ENCODE data around the gene RNF213.

- PRO-cap: no peak
- RAMPAGE, long total RNA, 3 experiments: no peak in any of the 3 experiments
These were observed 10.9 kb downstream of the EIF4A3 start for GRCh38 chr17:80135933-80136422.

DNA sequence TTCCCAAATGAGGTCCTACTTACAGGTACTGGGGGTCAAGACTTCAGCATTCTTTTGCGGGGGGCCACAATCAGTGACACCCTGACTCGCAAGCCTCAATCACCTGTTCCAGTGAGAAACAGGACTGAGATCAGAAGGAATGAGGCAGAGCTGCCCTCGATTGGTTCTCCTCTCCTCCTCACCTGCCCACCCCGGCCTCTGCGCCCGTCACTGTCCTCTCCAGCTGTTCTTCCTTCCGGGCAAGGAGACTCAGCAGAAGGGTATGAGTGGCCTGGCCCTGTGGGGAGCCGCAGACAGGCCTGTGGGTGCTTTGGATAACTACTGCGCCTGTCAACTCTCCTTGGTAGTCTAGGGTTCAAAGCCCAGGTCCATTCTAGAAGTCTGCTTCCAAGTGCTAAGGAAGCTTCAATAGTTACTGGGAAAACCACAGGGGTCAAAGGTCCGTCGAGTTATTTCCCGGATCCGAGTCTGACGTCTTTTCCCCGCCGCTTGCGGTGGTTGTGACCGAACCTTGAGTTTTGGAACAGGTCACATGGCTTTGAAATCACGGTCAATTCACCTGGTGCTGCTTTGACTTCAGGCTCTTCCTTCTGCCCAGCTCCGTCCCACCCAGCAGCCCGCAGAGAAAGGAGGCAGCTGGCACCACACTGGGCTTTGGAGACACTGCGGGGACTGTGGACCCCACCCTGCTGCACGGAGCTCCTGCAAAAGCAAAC, 8.3 kb downstream of the CARD14 start:
- PRO-cap: no peak
- RAMPAGE, long total RNA, 3 experiments: no peak in any of the 3 experiments

GRCh38 chr17:80191932-80192742, 22.3 kb downstream of the CARD14 start:
- PRO-cap: bidirectional peak, plus-strand start at chr17:80192434, minus-strand start at chr17:80192316
- RAMPAGE, long total RNA, 3 experiments: no peak in any of the 3 experiments

DNA sequence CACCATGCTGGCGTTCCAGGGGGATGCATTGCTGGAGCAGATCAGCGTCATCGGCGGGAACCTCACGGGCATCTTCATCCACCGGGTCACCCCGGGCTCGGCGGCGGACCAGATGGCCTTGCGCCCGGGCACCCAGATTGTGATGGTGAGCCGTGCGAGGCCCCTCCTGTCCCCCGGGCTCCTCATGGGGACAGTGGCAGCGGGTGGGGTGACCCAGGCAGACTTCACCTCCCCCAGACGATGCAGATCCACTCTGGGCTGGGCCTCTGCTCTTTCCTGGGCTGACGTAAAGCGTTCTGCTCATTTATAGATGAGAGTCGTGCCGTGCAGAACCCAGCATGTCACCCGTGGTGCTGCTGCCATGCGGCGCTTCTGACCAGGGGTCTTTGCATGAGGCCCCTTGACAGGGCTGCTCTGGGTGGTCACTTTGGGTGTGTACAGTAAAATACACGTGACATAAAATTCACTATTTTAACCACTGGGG, 21.6 kb downstream of the SGSH start:
- PRO-cap: no peak
- RAMPAGE, long total RNA, 3 experiments: no peak in any of the 3 experiments

DNA sequence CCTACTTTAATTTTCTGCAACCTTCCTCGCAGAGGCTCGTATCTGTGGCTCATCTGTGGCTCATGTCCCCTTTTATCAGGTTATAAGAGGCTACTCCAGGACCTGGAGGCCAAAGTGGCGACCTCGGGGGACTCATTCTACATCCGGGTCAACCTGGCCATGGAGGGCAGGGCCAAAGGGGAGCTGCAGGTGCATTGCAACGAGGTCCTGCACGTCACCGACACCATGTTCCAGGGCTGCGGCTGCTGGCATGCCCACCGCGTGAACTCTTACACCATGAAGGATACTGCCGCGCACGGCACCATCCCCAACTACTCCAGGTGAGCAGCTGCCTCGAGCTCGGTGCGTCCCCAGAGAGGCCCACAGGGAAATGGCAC, 18.0 kb downstream of the SGSH start:
- PRO-cap: no peak
- RAMPAGE, long total RNA, 3 experiments: no peak in any of the 3 experiments

DNA sequence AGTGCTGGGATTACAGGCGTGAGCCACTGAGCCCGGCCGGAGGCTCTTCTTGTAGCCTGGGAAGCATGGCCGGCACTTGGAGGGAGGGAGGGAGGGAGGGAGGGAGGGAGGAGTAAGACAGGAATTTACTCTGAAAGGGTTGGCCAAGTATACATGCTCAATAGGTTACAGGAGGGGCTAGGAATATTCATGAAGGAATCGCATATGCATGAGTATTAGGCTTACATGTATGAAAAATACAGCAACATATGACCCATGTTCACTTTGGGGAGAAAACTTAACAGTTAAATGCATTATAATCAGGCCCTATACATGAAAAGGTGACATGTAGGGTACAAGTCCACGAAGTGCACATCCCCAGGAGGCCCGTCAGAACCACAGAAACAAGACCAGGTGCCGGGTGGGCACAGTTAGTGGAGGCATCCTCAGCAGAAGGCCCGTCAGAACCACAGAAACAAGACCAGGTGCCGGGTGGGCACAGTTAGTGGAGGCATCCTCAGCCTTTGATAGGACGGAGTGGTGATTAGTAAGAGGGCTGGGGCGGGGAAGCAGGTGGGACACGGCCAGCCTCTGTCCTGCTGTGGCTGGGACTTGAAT, 3.3 kb upstream of the RNF213 start:
- PRO-cap: no peak
- RAMPAGE, long total RNA, 3 experiments: no peak in any of the 3 experiments

GRCh38 chr17:80259906-80260722, 538 bp upstream of the RNF213 start:
- PRO-cap: unidirectional peak, minus-strand start at chr17:80260445
- RAMPAGE, long total RNA, 3 experiments: no peak in any of the 3 experiments

- PRO-cap: unidirectional peak, plus-strand start at chr17:80260852; unidirectional peak, plus-strand start at chr17:80261041; bidirectional peak, plus-strand start at chr17:80261631, minus-strand start at chr17:80261559
- RAMPAGE, long total RNA, 3 experiments: start-site peak on the plus strand in 3 of 3 experiments, at chr17:80260828-80260880 at its widest, 108 to 432 reads per replicate
These were observed at the start of gene RNF213 for GRCh38 chr17:80260723-80261757. TSS of gene RNF213 (plus strand) at chr17:80260852.

GRCh38 chr17:80408638-80409305, 6.2 kb upstream of the ENDOV start:
- PRO-cap: no peak
- RAMPAGE, long total RNA, 3 experiments: no peak in any of the 3 experiments

DNA sequence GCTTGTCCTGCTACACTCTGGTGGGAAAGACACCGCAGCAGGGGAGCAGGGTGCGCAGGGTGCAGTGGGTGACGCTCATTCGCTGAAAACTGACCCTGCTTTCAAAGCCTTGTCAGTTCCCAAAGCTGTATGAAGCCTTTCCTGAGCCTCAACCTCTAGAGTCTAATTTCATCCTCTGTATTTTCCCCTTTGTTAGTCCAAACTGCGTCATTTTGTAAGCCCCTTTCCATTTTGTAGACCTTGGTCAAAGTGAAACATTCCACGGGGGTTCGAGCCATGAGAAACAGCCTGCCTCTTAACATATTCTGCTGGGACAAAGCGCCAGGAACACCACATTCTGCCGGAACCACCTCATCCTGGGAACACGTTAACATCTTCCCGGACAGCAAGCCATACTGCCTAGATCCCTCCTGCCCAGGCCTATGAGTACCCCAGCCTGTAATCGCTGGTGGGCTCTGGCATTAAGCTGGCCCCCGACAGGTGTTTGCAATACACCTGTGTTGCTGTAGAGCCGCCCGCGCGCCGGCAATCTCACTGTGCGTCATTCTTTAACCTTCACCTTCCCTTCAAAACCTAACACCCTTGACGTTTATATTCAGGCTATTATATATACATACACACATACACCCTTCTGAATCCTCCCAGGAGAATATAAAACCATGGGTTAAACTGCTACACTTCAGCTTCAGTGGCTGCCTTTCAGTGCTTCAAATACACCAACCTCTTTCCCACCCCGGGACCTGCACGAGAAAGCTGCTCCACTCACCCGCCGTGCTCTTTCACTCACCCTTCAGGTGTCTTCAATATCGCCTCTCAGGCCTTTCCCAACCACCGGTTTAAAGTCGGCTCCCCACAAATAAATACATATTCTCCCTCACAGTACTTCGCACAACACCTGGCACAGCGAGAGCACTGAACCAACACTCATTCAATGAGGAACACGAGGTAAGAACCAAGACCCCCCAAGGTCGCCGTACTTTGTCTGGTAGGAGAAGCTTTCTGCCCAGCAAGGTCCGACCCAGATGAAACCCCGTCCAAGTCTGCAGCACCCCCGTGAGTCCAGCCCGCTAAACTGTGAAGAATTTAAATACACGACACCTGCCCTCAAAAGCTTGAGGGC, 1.1 kb upstream of the ENDOV start:
- PRO-cap: no peak
- RAMPAGE, long total RNA, 3 experiments: no peak in any of the 3 experiments

DNA sequence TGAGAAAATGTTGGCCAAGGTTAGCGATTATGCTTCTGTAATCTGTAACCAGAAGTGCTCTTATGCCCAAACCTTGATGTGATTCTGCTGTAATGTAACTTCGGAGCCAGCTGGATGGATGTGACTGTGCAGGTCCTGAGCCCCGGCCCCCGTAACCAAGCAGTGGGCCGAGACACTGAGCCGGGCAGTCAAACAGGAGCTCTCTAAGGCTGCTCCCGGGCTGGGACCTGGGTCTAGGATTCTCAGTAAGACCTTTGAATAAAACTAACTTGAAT, 22.8 kb downstream of the ENDOV start:
- PRO-cap: no peak
- RAMPAGE, long total RNA, 3 experiments: no peak in any of the 3 experiments

- PRO-cap: no peak
- RAMPAGE, long total RNA, 3 experiments: no peak in any of the 3 experiments
These were observed 715 bp downstream of the RPTOR start for GRCh38 chr17:80545158-80545948.

GRCh38 chr17:80758804-80759275, 214.2 kb downstream of the RPTOR start:
- PRO-cap: no peak
- RAMPAGE, long total RNA, 3 experiments: no peak in any of the 3 experiments

GRCh38 chr17:80773497-80773970, 218.1 kb upstream of the CHMP6 start:
- PRO-cap: bidirectional peak, plus-strand start at chr17:80773865, minus-strand start at chr17:80773751
- RAMPAGE, long total RNA, 3 experiments: no peak in any of the 3 experiments

DNA sequence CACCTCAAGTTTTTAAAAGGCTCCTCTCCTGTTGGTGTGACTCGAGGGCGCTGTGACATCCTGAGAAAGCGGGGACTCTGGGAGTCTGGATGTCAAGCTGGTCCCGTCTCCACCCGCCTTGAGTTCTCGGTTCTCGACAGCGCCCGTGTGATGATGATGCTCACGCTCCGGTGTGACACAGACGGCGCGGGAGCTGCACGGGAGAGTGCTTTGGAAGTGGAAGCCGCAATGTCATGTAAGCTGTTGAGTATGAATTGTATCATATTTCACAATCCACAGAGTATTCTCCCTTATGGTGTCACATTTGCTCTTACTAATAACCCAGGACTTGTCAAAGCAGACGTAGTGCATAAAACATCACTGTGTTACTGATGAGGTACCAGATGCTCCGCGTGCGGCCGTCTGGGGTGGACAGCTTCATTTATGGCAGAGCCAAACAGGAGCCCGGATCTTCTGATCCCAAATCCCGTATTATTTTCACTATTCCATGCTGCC, 217.5 kb upstream of the CHMP6 start:
- PRO-cap: no peak
- RAMPAGE, long total RNA, 3 experiments: no peak in any of the 3 experiments

DNA sequence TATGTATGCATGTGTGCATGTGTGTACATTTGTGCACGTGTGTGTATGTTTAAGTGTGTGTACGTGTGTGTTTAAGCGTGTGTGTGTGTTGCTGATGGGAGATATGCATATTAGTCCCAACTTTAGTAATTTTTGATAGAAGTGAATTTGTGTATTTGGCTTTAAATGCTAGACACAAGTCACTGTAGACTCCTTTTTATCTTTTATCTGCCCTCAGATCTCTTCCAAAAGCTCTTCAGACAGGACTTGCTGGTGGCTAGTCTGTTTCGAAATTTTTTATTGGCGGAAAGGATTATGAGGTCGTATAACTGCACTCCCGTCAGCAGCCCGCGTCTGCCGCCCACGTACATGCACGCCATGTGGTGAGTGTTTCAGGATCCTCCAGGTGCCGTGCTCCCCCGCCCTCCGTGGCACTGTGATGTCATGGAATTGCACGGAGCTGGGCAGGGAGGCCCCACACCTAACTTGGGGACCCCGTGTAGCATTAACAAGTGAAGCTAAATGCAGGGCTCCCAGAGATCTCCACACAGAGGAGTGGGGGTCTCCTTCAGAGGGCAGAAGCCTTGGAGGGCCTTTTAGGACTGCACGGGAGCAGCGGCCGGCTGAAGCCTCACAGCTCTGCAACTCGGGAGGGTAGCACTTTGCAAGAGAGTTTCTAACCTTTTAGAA, 168.6 kb upstream of the CHMP6 start:
- PRO-cap: no peak
- RAMPAGE, long total RNA, 3 experiments: no peak in any of the 3 experiments

DNA sequence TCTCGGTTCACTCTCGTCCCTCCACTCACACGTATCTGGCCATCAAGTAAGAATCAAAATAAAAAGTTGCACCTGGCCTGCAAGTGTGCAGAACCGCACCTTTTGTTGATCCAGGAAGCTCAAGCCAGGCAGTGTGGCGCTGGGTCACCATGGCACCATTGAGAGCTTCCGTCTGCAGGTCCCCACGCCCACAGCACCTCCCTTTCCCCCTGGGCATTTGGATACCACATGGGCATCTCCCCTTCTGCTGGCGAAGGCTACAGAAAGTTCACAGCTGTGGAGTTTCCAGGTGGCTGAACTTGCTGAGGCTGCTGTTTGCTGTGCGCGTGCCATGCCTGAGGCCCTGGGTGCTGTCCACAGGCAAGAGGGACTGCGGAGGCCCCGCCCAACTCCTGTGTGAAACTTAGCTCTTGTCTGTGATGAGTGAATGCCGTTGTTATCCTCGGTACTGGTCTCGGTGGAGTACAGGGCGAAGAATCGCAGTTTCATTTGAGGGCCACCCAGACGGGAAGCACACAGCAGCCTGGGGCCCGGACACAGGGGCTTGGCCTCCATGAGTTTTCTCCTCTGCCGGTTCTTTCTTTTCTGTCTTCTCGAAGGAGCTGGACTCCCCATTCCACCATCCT, 90.8 kb upstream of the CHMP6 start:
- PRO-cap: no peak
- RAMPAGE, long total RNA, 3 experiments: no peak in any of the 3 experiments

- PRO-cap: no peak
- RAMPAGE, long total RNA, 3 experiments: no peak in any of the 3 experiments
These were observed 53.1 kb upstream of the CHMP6 start for GRCh38 chr17:80938351-80939145.

- PRO-cap: no peak
- RAMPAGE, long total RNA, 3 experiments: no peak in any of the 3 experiments
These were observed 11.9 kb downstream of the CHMP6 start for GRCh38 chr17:81003539-81003945.

DNA sequence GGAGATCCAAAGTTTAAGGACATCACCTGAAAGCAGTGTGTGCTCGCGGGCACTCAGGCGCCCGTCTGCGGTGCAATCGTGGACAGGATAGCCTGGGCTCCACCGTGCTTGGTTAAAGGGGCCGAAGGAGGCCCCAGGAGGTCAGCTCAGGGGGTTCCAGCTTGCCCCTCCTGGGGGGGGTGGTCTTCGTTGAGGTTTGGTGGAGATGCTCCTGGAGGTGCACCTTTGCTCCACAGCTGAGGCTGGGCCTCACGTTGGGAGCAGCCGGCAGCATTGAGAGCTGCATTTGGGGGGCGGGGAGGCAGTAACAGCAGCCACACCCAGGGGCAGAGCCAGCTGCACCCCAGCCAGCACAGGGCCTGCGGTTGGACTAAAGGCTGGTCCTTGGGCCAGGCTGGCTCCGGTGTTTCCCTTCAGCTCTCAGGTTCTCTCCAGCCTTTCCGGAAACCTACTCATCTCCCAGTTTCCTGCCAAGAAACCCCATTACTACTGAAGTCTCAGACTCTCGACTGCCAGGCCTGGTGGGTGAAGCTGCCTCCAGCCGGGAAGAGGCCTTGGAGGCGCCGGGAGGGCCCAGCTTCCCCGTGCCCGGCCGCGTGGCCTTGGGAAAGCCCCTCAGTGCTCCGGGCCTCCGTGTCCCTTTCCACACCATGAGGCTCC, 14.2 kb upstream of the BAIAP2 start:
- PRO-cap: bidirectional peak, plus-strand start at position 373 of the sequence, minus-strand start at position 275 of the sequence
- RAMPAGE, long total RNA, 3 experiments: no peak in any of the 3 experiments